Endothelial cell of umbilical vein (primary cell): Measurements from ENCODE around the genes NME9 and COPB2.

- PRO-cap = no peak
CAGE:
- cytosol, long polyA minus RNA = no peak
- cytosol, long polyA plus RNA = no peak
- long polyA plus RNA = no peak
- nucleus, long polyA minus RNA = no peak
- nucleus, long polyA plus RNA = no peak
These were observed 21.1 kb downstream of the AMOTL2 start for GRCh38 chr3:134352986-134353694.

DNA sequence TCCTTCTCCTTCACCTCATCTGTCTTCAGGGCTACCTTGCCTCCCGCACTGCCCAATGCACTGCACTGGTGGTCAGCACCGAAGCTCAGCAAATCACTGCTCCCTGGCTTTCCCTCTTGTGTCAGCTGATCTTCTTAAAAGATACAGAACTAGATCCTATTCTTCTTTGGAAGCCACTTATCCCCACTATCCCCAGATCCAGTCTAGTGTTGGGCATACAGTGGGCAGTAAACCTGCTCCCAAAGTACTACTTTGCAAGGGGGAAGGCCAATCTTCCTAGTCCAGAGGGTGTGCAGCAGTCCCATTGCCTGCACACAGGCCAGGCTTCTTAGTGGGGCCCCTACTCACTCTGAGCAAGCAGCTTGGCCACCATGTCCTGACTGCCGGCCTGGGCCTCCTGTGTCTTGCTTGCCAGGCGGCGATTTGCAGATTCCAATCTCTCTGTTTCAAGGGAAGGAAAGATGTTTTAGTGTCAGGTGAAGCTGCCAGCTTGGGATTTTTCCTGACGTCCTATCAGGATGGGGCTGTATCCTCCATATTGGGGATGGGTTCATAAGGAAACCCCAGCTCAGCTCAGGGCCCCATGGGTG, 8.7 kb downstream of the AMOTL2 start:
- PRO-cap = no peak
CAGE:
- cytosol, long polyA minus RNA = no peak
- cytosol, long polyA plus RNA = no peak
- long polyA plus RNA = no peak
- nucleus, long polyA minus RNA = no peak
- nucleus, long polyA plus RNA = no peak

DNA sequence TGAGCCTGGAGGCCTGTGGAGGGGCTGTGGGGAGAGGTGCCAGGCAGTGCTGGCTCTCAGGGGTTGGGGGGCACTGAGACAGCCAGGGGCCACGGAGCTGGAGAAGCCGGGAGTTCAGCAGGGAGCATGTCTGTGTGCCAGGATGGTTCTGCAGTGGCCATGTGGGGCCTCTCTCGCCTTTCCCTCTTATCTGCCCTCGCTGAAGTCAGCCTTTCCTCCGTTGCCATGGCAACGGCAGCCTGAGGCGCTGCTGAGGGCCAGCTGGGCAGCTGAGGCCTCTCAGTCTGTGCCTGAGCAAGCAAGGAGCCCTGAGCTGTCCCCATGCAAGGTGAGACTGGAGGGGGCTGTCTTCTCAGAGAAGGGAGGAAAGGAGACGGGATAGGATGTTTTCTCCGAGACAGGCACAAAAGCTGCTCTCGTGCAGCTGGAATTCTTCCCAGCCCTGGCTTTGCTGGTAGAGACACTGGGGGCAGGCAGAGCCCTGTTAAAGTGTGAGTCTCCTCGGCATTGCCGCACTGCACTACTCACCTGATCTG, 48.7 kb downstream of the KY start:
- PRO-cap = no peak
CAGE:
- cytosol, long polyA minus RNA = no peak
- cytosol, long polyA plus RNA = no peak
- long polyA plus RNA = no peak
- nucleus, long polyA minus RNA = no peak
- nucleus, long polyA plus RNA = no peak

GRCh38 chr3:134650371-134650730, 471 bp downstream of the KY start:
- PRO-cap = no peak
CAGE:
- cytosol, long polyA minus RNA = no peak
- cytosol, long polyA plus RNA = no peak
- long polyA plus RNA = no peak
- nucleus, long polyA minus RNA = no peak
- nucleus, long polyA plus RNA = no peak

- PRO-cap = no peak
CAGE:
- cytosol, long polyA minus RNA = no peak
- cytosol, long polyA plus RNA = no peak
- long polyA plus RNA = no peak
- nucleus, long polyA minus RNA = no peak
- nucleus, long polyA plus RNA = no peak
These were observed 97.3 kb downstream of the MSL2 start for GRCh38 chr3:136098715-136099283.

GRCh38 chr3:136328667-136328981, 78.5 kb downstream of the PCCB start:
- PRO-cap = no peak
CAGE:
- cytosol, long polyA minus RNA = no peak
- cytosol, long polyA plus RNA = no peak
- long polyA plus RNA = no peak
- nucleus, long polyA minus RNA = no peak
- nucleus, long polyA plus RNA = no peak

GRCh38 chr3:137509524-137510133, 254.5 kb upstream of the SOX14 start:
- PRO-cap = no peak
CAGE:
- cytosol, long polyA minus RNA = no peak
- cytosol, long polyA plus RNA = no peak
- long polyA plus RNA = no peak
- nucleus, long polyA minus RNA = no peak
- nucleus, long polyA plus RNA = no peak

- PRO-cap = no peak
CAGE:
- cytosol, long polyA minus RNA = no peak
- cytosol, long polyA plus RNA = no peak
- long polyA plus RNA = no peak
- nucleus, long polyA minus RNA = no peak
- nucleus, long polyA plus RNA = no peak
These were observed 68.5 kb downstream of the ARMC8 start for GRCh38 chr3:138255570-138256043.

DNA sequence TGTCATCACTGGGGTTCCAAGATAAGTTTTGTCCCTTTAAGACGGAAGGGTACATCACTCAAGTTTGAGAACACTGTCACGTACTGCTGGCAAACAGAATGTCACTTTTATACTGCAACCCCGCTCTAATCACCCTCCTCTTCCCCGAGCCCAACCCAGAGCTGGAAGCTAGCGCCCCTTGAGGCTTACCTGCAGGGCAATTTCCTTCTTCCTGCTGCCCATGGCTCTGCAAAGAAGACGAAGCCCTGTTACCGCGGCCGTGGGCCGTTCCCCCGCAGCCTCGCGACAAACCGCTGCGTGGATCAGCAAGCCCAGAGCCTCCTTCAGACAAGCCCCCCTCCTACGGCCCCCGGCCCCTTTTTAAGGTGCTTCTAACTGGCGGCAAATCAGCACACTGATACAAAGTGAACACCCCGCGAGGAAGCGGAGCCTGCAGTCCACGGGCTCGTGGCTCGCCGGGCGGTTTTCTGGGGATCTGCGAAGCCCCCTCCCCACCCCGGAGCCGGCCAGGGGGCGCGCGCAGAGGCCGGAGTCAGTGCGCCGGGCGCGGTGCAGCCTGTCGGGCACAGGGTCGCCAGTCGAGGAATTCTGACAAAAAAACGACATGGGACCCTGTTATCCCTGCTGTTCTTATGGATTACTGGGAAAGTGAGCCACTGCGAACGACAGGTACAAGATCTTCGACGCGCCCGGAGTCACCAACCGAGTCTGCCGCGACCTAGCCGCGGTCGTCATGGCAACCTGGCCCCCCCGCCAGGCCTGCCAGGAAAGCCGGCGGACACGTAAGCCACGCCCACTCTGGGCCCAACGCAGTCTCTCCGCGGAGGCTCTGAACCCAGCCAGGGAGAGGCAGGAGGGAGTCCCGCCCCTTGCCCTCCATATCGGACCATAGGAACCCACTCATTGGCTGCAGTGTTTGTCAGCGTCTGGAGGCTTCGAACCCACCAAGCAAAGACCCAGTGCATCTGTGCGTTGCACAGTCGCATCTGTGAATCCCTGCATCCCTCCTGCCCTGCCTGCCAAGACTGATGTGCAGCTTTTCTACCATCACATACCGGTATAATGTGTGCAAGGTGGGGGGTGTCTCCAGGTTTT, at the start of gene NME9:
TSS of gene NME9 (minus strand) at position 738 of the 1,095 bp plus-strand sequence.
- PRO-cap = unidirectional peak, minus-strand start at position 735 of the sequence
CAGE:
- cytosol, long polyA minus RNA = no peak
- cytosol, long polyA plus RNA = no peak
- long polyA plus RNA = no peak
- nucleus, long polyA minus RNA = no peak
- nucleus, long polyA plus RNA = no peak

GRCh38 chr3:138372656-138373207, 24.4 kb downstream of the MRAS start:
- PRO-cap = no peak
CAGE:
- cytosol, long polyA minus RNA = no peak
- cytosol, long polyA plus RNA = no peak
- long polyA plus RNA = no peak
- nucleus, long polyA minus RNA = no peak
- nucleus, long polyA plus RNA = no peak

DNA sequence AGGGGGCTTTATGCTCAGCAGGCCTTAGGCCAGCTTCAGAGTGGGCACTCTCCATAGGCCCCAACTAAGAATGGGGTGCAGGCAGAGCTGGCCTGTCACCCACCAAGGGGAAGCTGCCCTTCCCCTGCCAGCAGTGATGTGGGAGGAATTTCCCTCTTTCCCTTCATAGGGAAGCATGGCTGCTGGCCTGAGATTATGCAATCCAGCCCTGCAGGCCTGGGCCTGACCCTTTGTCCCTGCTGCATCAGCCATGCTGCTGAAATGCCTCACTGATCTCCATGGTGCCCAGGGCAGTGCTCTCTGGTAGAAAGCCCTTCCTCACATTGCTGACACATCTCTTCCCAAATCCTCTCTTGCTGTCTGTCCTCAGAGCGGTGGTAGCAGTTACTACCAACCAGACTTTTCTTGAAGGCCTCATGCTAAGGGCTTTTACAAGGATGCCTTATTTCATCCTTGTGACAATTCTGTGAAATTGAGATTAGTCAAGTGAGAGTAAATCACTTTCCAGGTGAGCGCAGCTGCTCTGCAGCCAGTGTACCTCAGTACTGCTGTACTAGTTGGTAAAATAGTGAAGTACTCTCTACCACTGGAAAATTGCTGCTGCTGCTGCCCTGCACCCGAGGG, 33.7 kb downstream of the MRAS start:
- PRO-cap = no peak
CAGE:
- cytosol, long polyA minus RNA = no peak
- cytosol, long polyA plus RNA = no peak
- long polyA plus RNA = no peak
- nucleus, long polyA minus RNA = no peak
- nucleus, long polyA plus RNA = no peak

GRCh38 chr3:138435343-138436304, 1.2 kb downstream of the ESYT3 start:
- PRO-cap = no peak
CAGE:
- cytosol, long polyA minus RNA = no peak
- cytosol, long polyA plus RNA = no peak
- long polyA plus RNA = no peak
- nucleus, long polyA minus RNA = no peak
- nucleus, long polyA plus RNA = no peak

GRCh38 chr3:138742463-138742882, 92.3 kb downstream of the PIK3CB start:
- PRO-cap = no peak
CAGE:
- cytosol, long polyA minus RNA = no peak
- cytosol, long polyA plus RNA = no peak
- long polyA plus RNA = no peak
- nucleus, long polyA minus RNA = no peak
- nucleus, long polyA plus RNA = no peak

DNA sequence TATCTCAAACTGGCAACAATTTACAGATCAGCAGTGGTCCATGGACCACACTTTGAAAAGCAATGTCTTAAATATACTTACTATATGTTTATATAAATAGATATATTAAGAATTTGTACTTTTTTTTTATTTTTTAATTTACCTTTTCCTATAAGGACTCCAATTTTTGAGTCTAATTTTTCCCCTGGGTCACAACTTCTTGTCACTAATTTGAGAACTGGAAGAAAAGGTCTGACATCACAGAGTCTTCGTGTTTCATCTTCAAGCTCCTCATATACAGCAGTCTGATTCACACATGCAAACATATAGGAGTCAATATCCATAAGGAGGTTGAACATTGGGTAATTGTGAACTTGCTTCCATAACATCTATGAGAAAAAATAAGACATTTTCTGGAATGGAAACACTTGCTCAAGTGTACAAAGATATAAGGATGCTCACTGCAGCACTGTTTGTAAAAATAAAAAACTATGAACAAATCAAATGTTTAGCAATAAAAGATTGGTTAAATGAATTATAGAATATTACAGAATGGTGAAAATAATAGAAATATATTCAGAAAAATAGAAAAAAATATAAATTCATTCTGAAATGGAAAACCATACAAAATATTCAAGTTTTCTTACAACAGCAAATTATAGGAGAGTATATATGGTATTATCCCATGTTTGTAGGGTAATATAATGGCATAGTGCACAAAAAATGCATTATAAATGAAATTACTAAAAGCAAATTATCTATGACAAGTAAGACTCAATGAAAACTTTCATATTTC, 78.9 kb downstream of the PIK3CB start:
- PRO-cap = no peak
CAGE:
- cytosol, long polyA minus RNA = no peak
- cytosol, long polyA plus RNA = no peak
- long polyA plus RNA = no peak
- nucleus, long polyA minus RNA = no peak
- nucleus, long polyA plus RNA = no peak

DNA sequence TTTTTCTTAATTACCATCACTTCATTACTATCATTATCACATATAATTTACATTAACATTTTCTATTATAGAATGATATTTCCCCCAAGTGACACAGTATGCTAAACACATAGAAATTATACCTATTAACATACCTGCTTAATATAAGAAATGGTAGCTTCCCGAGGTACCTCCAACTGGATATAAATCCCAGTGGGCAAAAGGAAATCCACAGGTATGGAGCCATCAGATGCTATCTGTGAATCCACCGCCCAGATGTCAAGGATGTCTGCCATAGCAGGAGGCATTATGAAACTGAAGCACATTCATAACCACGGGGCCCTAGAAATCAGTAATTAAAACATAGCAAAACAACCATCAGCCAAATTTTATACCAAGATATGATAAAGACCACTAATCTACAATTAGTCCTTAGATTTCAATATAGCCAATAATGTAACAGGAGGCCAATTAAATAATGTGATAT, 75.7 kb downstream of the PIK3CB start:
- PRO-cap = no peak
CAGE:
- cytosol, long polyA minus RNA = no peak
- cytosol, long polyA plus RNA = no peak
- long polyA plus RNA = no peak
- nucleus, long polyA minus RNA = no peak
- nucleus, long polyA plus RNA = no peak

GRCh38 chr3:138914991-138915805, 31.7 kb downstream of the FOXL2 start:
- PRO-cap = bidirectional peak, plus-strand start at chr3:138915351, minus-strand start at chr3:138915236; bidirectional peak, plus-strand start at chr3:138915594, minus-strand start at chr3:138915477
CAGE:
- cytosol, long polyA minus RNA = no peak
- cytosol, long polyA plus RNA = no peak
- long polyA plus RNA = no peak
- nucleus, long polyA minus RNA = no peak
- nucleus, long polyA plus RNA = no peak

DNA sequence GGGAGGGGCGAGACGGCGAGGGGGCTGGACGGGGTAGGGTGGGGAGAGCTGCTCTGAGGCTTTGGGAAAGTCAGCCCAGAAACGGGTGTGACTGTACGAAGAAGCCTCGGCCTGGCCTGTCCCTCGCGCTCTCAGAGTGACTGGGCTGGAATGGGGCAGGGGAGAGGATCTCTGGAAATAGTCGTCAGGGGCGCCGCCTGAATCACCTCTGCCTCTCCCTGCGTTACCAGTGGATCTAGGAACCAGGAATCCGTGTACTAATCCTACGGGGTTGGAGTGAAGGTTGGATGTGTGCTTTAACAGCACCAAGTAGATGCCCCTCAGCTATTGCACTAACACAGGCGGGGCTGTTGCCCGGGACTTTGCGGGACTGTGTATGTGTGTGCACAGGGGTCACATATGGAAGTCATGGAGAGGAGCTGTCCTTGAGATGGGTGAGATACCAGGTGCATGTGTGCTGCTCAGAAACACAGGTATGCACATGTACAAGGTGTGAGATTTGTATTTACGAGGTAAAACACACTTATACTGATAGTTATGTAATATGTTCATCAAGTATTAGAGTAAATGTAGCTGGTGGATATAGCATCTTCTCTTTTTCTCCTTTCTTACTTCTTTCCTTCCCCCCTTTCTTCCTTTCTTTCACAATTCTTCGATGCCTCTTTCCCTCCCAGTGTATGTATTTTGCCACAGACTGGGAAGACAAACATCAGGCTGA, 677 bp downstream of the FOXL2NB start:
- PRO-cap = no peak
CAGE:
- cytosol, long polyA minus RNA = no peak
- cytosol, long polyA plus RNA = no peak
- long polyA plus RNA = no peak
- nucleus, long polyA minus RNA = no peak
- nucleus, long polyA plus RNA = no peak

GRCh38 chr3:139358723-139359460, 15.1 kb downstream of the MRPS22 start:
- PRO-cap = no peak
CAGE:
- cytosol, long polyA minus RNA = no peak
- cytosol, long polyA plus RNA = no peak
- long polyA plus RNA = no peak
- nucleus, long polyA minus RNA = no peak
- nucleus, long polyA plus RNA = no peak

- PRO-cap = bidirectional peak, plus-strand start at chr3:139389405, minus-strand start at chr3:139389296; bidirectional peak, plus-strand start at chr3:139389868, minus-strand start at chr3:139389584
CAGE:
- cytosol, long polyA minus RNA = start-site peak on the minus strand at chr3:139389615-139389657, 564 reads
- cytosol, long polyA plus RNA = start-site peak on the minus strand at chr3:139389584-139389661, 985 and 1,277 reads in 2 replicates
- long polyA plus RNA = start-site peak on the minus strand at chr3:139389583-139389661, 1,116 and 1,657 reads in 2 replicates
- nucleus, long polyA minus RNA = start-site peak on the minus strand at chr3:139389579-139389646, 1,795 reads
- nucleus, long polyA plus RNA = start-site peak on the minus strand at chr3:139389584-139389650, 1,422 and 1,463 reads in 2 replicates
These were observed at the start of gene COPB2 for GRCh38 chr3:139388945-139389736. COPB2 (minus strand) TSS chr3:139389647.

DNA sequence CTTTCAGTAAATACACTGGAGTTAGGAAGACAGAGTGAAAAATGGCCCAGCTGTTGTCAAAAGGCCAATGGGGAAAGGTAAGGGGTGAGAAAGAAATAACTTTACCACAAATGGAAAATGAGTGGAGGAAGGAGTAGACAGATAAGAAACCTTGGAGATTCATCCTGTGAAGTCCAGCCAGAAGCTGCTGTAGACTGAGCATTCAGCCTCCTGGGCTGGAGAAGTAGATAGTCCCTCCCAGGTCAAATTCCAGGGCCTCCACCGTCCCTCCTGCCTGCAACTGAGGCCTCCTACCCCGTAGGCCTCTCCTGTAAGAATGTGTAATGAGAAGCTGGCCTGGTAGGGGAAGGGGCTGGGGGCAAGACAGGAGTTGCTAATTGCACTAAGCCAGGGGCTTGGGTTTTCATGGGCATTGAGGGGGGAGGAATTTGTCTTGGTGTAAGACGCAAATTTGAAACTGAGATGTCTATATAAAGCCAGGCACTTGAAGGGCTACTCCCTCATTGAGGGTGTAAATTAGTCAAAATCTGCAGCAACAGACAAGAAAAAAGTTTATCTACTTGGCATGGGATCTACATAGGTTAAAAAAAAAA, 1.5 kb upstream of the RBP2 start:
- PRO-cap = no peak
CAGE:
- cytosol, long polyA minus RNA = no peak
- cytosol, long polyA plus RNA = no peak
- long polyA plus RNA = no peak
- nucleus, long polyA minus RNA = no peak
- nucleus, long polyA plus RNA = no peak